Spleen (tissue), 7 donors: ENCODE results near the genes MAOA and DIPK2B.

DNA sequence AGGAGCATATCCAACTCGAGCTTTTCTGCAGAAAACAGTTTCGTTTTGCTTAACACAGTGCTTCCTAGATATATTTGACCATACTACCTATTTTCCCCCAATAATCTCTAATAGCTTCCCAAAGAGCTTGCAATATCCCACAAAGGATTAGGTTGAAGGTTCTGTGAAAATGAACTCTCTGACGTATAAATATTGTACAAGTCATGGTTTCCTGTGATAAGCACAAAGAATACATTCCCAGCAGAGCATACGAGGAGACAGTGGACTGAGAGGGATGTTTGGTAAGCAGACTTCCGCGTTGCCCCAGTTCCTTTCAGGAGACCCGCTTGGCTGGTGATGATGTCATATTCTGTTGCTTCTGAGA is 323.8 kb upstream of the CASK start:
- PRO-cap, 4 experiments: peak in 1 of 4 experiments; most common plus-strand start position 278 of the sequence (in 1); most common minus-strand start position 267 of the sequence (in 1)
- RAMPAGE, long total RNA, 4 experiments: no peak in any of the 4 experiments

GRCh38 chrX:42946788-42947225 is 168.8 kb upstream of the PPP1R2C start:
- PRO-cap, 4 experiments: peak in 2 of 4 experiments; most common minus-strand start chrX:42947017 (in 2)
- RAMPAGE, long total RNA, 4 experiments: no peak in any of the 4 experiments

- PRO-cap, 4 experiments: peak in 4 of 4 experiments; most common plus-strand start chrX:43655006 (in 4); most common minus-strand start chrX:43654864 (in 1)
- RAMPAGE, long total RNA, 4 experiments: start-site peak on the plus strand in 2 of 4 experiments, at chrX:43654902-43655059 at its widest, 16 to 77 reads per replicate
Measured at GRCh38 chrX:43654531-43655182, 1.4 kb upstream of the MAOA start.

- PRO-cap, 4 experiments: peak in 2 of 4 experiments; most common plus-strand start chrX:43656203 (in 1); most common minus-strand start chrX:43656043 (in 2)
- RAMPAGE, long total RNA, 4 experiments: start-site peak on the plus strand in 4 of 4 experiments, at chrX:43656239-43656344 at its widest, 221 to 699 reads per replicate
Measured at GRCh38 chrX:43655978-43656804, at the start of gene MAOA. TSS of gene MAOA (plus strand) at chrX:43656299.

GRCh38 chrX:44344041-44344587 is 642 bp upstream of the EFHC2 start:
- PRO-cap, 4 experiments: peak in 1 of 4 experiments; most common plus-strand start chrX:44344458 (in 1)
- RAMPAGE, long total RNA, 4 experiments: no peak in any of the 4 experiments

DNA sequence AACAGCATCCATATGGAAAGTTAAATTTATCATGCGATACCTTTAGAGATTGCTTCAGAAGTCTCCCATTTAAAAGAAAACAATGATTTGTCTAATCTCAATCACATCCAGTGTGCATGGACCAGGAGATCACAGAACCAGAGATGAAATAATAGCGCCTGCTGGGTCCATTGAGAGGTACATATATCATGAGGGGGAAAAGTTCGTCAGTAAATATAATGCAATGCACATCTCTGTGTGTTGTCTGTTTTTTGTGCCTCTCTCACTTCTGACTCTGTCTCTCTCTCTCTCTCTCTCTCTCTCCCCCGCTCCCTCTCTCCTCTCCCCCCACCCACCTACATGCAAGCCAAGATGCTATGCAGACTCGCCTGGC is 92.1 kb downstream of the FUNDC1 start:
- PRO-cap, 4 experiments: no peak in any of the 4 experiments
- RAMPAGE, long total RNA, 4 experiments: no peak in any of the 4 experiments

DNA sequence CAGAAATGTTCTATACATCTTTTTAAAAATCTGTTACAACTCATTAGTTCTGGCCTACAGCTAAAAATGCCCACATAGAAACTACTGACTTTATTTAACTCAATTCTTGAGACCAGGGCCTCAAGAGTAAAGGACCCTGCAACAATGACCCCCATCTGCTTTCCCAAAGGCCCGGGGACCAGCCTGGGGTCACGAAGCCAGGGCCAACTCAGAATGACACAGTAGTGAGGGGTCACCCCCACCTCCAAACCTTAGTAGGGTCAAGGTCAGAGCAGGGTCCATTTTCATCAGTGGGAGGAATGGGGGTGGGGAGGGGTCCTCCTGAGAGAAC is 544 bp downstream of the FUNDC1 start:
- PRO-cap, 4 experiments: no peak in any of the 4 experiments
- RAMPAGE, long total RNA, 4 experiments: no peak in any of the 4 experiments

DNA sequence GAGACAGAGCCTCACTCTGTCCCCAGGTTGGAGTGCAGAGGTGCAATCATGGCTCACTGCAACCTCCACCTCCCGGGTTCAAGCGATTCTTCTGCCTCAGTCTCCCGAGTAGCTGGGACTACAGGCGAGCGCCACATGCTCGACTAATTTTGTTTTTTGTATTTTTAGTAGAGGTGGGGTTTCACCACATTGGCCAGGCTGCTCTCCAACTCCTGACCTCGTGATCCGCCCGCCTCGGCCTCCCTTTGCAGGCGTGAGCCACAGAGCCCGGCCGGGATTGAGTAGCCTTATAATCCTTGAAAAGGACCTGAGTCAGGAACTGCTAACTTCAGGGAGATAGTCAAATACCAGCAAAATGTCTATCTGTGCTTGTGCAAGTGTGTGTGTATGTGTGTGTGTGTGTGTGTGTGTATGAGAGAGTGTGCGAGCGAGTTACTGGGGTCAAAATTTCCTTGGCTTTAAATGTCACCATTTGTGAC is 1.9 kb upstream of the KDM6A start:
- PRO-cap, 4 experiments: no peak in any of the 4 experiments
- RAMPAGE, long total RNA, 4 experiments: no peak in any of the 4 experiments

GRCh38 chrX:44937689-44938540 is 64.9 kb downstream of the KDM6A start:
- PRO-cap, 4 experiments: no peak in any of the 4 experiments
- RAMPAGE, long total RNA, 4 experiments: no peak in any of the 4 experiments

- PRO-cap, 4 experiments: no peak in any of the 4 experiments
- RAMPAGE, long total RNA, 4 experiments: start-site peak on the plus strand in 1 of 4 experiments, at chrX:45000927-45000950 at its widest, 11 reads per replicate
Measured at GRCh38 chrX:45000265-45001136, 127.5 kb downstream of the KDM6A start.

DNA sequence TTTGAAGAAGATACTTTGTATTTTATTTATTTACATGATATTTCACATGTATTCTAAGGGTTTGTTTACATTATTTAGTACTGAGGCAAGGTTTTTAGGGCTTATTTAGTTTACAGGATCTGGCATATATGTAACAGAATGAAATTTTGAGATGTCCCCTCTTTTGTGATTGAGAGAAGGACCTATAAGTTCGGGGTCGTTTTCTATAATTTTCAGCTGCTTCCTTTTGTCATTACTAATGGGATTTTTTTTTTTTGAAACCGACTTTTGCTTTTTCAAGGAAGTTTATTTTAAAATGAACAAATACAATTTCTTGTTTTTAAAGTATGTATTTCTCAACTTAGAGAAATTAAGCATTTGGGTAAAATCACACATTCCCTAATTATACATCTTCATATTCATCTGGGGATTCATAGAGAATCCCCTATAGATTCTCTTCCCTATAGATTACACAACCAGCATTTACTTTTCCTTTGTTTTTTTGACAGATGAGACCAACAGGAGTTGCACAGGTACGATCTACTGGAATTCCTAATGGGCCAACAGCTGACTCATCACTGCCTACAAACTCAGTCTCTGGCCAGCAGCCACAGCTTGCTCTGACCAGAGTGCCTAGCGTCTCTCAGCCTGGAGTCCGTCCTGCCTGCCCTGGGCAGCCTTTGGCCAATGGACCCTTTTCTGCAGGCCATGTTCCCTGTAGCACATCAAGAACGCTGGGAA is 137.6 kb downstream of the DIPK2B start:
- PRO-cap, 4 experiments: no peak in any of the 4 experiments
- RAMPAGE, long total RNA, 4 experiments: start-site peak on the plus strand in 1 of 4 experiments, centred at position 385 of the sequence, 12 reads per replicate

DNA sequence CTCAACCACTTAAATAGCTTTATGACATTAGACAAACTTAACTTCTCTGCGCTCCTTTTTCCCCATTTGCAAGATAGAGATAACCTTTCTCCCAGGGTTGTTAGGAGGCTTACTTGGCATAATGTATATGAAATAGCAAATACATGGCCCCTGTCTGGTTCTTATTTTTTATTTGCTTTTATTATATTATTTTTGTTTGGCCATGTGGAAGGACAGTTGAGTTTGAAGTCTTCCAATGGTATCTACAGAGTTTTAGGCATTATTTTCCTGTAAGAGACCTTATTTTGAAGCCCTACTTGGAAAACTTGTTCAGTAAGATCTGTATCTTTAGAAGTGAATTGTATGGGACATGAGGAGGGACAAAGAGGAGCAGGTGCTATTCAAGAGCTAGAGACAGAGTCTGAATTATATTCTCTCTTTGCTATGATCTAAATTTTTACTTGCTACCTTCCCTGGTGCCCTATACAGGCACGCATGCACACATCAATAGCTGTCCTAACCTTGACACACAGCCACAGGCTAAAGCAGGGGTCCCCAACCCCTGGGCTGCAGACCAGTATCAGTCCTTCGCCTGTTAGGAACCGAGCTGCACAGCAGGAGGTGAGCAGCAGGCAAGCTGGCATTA is 95.3 kb downstream of the DIPK2B start:
- PRO-cap, 4 experiments: no peak in any of the 4 experiments
- RAMPAGE, long total RNA, 4 experiments: no peak in any of the 4 experiments

DNA sequence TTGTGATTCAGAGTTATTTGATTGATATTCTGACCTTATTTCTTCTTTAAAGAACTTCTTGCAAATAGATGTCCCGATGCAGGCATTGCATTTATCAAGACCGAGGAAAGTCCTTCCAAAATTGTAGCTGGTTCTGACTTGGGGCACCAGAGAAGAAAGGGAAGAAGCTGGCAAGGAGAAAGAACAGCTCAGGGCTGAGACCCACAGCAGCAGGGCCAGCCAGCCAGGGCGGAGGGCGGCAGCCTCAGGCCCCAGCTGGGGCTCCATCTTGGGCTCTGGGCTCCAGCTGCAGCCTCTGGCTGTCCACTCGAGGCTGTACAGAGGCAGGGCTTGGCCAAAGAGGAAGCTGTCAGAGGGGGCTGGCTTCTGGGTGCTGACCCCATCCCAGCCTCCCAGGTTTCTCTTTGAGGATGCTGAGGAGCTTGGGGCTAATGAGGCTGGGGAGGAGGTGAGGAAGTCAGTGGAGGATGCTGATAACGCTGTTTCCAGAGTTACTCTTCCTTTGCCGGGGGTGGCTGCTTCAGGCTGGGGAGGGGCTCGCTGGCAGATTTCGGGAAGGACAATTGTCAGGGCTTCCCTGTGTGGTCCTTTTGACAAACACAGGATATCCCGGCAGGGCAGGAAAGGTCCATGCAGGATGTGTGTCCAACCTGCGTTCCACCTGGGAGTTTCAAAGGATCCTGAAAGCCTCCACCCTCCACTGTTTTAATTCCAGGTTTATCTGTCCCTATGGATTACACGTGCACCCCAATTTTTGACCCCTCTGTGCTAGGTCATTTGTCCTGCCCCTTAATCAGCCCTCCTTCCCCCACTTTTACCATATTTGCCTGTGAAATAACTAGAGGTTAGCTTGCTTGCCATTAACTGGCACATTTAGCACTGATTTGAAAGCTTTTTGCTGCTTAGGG is at the start of gene DIPK2B:
Gene DIPK2B (minus strand): TSS at position 317 of the 908 bp plus-strand sequence.
- PRO-cap, 4 experiments: peak in 3 of 4 experiments; most common plus-strand start position 395 of the sequence (in 1); most common minus-strand start position 262 of the sequence (in 2)
- RAMPAGE, long total RNA, 4 experiments: start-site peak on the minus strand in 4 of 4 experiments, centred at positions 291 to 297 of the sequence, 22 to 244 reads per replicate

DNA sequence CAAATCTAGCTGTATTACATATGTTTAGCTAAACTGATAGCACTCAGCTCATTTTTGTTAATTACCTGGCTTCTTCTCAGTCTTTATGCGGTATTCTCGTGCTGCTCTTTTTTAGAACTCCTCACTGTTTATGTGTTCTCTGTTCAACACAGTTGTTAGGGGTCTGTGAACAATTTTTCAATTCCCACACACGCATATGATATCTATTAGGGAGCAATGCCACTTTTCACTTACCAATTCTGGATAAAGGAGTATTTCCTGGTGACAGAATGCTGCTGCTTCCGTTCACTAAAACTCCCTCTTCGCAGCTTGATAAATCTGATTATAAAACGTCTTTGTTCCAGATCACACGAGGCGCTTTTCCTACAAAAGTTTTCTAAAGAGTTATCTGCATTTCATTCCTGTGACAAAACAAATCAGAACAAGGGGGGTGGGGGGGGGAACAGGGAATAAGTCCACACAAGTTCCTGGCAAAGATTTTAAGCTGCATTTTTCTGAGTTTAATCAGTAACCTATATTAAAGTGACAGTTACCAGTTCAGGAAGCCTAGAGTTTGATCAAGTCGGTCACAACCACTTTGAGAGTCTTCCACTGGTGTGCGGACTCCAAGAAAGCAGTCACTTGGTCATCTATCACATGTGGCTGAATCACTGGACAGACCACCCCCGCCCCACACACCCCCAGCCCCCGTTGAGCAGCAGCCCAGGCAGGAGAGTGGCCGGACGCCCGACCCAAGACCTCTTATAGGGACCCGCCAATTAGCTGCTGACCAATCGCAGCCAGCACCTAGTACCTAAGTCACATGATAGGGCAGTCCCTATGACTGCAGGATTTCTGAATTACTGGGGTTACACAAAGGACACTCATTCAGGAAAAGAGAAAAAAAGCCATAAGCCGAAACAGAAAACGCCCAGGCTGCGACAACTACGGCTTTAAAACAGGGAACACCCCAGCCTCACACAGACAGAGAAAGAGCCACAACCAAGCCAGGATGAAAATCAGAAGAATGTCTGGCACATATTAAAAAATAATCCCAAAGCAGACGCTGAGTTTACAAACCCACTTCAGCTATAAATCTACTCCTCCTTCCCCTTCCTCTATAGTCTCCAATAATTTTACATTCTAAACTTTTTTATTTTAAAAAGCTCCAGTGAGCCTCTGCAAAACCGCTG is 569.3 kb upstream of the DIPK2B start:
- PRO-cap, 4 experiments: peak in 4 of 4 experiments; most common plus-strand start position 327 of the sequence (in 3); most common minus-strand start position 716 of the sequence (in 4)
- RAMPAGE, long total RNA, 4 experiments: no peak in any of the 4 experiments

DNA sequence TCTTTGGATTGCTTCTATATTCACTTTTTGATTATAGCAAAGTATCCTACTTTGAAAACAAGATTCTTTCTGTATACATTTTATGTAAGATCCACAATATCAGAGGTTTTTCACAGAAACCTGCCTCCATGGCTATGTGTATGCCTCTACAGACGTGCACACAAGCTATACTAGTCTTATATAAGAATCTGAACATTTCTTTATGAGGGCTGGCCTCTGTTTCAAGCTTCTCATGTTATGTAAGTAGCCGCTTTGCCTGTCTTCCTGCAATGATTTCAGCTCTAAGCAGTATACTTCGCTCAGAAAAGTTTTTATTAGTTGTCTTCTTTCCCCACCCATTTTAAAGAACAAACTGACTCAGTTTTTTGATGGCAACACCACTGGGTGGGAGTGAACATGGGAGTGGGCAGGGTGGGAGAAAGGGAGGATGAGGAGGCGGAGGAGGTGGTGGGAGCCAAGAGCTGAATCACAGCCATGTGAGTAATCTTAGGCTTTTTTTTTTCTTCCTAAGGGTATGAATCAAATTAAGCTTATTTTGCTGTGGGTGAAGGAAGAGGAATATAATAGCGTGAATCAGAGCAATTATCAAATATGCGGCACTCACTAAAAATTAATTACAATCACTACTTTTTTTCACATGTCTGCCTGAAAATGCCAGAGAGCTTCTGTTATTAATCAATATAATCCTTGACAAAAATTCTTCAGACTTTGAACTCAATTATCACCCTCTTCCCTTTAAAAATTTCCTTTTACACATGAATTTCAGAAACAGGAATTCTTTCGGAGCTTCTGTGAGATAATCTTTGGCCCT is 574.3 kb upstream of the DIPK2B start:
- PRO-cap, 4 experiments: no peak in any of the 4 experiments
- RAMPAGE, long total RNA, 4 experiments: no peak in any of the 4 experiments

- PRO-cap, 4 experiments: no peak in any of the 4 experiments
- RAMPAGE, long total RNA, 4 experiments: no peak in any of the 4 experiments
Measured at GRCh38 chrX:45781863-45782352, 581.2 kb upstream of the DIPK2B start.

DNA sequence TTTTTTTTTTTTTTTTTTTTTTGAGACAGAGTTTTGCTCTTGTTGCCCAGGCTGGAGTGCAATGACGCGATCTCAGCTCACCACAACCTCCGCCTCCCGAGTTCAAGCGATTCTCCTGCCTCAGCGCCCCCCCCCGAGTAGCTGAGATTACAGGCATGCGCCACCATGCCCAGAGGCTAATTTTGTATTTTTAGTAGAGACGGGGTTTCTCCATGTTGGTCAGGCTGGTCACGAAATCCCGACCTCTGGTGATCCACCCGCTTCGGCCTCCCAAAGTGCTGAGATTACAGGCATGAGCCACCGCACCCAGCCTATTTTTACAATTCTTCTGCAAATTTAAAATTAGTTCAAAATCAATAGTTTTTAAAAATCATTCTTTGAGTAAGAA is 600.4 kb upstream of the DIPK2B start:
- PRO-cap, 4 experiments: no peak in any of the 4 experiments
- RAMPAGE, long total RNA, 4 experiments: no peak in any of the 4 experiments

DNA sequence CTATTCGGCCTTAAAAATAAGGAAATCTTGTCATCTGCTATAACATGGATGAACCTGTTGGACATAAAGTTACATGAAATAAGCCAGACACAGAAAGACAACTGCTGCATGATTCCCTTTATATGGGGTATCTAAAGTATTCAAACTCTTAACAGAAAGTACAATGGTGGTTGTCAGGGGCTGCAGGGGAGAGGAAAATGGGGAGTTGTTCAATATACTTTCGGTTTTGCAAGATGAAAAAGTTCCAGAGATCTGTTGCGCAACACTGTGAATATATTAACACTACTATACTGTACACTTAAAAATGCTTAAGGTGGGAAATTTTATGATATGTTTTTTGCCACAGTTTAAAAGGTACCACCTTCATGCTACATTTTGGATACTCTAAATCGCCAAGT is 606.9 kb upstream of the DIPK2B start:
- PRO-cap, 4 experiments: peak in 1 of 4 experiments; most common minus-strand start position 199 of the sequence (in 1)
- RAMPAGE, long total RNA, 4 experiments: no peak in any of the 4 experiments

DNA sequence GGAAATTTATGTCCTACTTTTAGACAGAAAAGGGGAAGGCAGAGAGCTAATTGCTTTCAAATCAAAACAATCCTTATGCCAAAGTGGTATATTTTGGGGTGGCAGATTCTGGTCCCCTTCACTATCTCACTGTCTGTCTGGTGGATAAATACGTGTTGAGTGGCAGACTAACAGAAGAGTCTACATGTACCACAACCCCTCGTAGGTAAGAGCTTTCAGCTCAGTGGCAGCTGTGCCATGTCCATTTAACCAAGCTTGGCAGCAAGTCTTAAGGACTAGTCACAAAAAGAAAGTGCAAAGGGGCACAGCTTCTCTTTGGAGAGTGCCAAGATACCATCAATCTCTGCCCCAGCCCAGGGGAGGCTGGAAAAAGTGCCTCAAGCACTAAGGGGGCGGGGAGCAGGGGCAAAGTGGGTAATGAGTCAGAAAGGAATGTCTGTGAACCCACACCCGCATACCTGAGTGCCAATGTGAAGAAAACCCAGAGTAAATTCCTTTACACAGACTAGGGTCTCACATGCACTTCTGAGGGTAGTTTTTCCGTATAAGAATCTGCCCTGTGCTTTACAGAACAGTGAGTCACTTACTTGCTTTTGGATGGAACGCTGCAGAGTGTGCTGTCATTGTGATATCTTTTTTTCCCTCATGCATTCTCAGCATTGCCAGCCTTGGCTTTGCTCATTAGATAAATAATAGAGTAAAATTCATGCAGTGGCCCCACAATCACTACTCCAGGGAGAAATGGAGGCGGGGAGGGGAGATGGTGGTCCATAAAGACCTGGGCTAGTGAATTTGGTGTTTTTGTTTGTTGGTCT is 121.7 kb upstream of the KRBOX4 start:
- PRO-cap, 4 experiments: no peak in any of the 4 experiments
- RAMPAGE, long total RNA, 4 experiments: no peak in any of the 4 experiments

- PRO-cap, 4 experiments: no peak in any of the 4 experiments
- RAMPAGE, long total RNA, 4 experiments: no peak in any of the 4 experiments
Measured at GRCh38 chrX:46333240-46333912, 113.7 kb upstream of the KRBOX4 start.